Left lung (tissue), 1 donor: ENCODE data around the genes RXYLT1 and GNS.

DNA sequence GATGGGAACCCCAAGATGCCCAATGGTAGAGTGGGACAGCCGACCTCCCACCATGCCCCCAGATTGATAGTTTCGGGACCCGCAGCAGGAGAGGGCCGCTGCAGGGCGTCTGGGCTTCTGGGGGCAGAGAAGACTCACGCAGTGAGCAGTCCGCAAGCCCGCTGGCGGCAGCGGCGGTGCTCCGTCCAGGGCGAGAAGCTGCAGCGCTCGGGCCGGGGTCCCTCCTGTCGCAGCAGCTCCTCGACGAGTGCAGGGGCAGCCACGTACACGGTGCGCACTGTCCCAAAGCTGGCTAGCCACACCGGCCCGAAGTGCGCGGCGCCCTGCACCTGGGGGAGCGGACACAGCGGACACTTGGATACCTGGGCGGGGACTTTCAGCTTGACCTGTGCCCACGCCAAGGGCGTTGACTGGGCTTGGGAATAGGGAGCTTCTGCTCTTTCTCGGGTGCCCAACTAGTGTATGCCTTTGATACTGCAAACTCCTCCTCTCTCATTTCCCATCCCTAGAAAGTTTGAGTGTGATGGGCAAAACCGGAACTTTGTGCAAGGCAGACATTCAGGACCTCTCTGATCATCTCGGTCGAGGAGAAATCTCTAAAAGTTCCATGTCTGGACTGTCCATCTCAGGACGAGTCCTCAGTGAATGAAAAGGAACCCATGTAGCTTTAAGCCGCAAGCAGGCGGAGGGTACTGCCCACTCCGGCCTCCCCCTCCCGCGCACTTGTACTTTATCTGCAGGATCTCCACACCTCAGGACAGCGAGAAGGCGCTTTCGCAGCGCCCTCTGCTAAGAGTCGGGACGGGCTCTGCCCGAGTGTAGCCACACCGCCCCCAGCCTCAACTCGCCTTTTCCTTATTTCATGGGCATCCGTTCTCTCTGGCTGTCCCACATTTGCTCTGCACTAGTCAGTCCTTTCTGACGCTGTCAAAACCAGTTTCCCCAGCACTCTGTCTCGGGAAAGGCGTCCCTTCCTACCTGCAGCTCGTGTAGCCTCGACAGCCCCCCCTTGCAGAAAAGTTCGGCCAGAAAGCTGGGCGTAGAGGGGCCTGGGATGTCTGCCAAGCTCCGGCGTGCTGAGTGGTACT is 665 bp downstream of the CYP27B1 start:
- PRO-cap: bidirectional peak, plus-strand start at position 760 of the sequence, minus-strand start at position 489 of the sequence; unidirectional peak, minus-strand start at position 851 of the sequence

GRCh38 chr12:57771414-57771970 is 413 bp downstream of the METTL1 start:
- PRO-cap: bidirectional peak, plus-strand start at chr12:57771887, minus-strand start at chr12:57771727

- PRO-cap: no peak
Observed at GRCh38 chr12:57821785-57822469, 3.4 kb upstream of the AVIL start.

GRCh38 chr12:57824762-57825919 is 6.6 kb upstream of the AVIL start:
- PRO-cap: no peak

DNA sequence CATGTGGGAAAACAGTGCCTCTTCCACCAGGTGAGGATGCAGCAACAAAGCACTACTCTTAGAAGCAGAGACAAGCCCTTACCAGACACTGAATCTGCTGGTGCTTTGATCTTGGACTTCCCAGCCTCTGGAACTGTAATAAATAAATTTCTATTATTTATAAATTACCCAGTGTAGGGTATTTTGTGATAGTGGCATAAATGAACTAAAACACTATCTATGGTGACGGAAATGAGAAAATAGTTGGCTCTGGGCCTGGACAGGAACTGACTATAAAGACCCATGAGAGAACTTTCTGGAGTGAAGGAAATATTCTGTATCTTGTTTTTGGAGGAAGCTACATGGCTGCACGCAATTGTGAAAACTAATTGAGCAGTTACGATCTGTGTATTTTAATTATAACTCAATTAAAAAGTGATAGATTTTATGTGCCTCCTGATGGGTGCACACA is 12.0 kb upstream of the ATP23 start:
- PRO-cap: no peak

- PRO-cap: no peak
Observed at GRCh38 chr12:58034744-58035205, 93.4 kb downstream of the ATP23 start.

DNA sequence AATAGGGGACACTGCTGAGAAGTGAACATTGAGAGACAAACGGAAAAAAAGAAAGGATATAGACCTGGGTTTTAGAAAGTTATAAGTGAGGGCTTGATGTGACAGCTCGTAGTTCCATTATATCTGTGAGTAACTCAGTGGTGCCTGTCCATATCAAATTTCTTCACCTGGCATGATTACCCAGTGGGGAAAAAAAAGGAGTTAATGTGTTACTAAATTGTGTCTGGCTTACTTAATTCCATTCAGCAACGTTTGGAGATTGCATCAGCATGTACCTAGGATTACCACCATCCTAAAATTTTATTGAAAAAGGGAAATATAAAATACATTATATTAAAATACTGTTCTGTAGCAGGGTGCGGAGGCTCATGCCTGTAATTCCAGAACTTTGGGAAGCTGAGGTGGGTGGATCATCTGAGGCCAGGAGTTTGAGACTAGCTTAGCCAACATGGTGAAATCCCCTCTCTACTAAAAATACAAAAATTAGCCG is 1249.9 kb downstream of the SLC16A7 start:
- PRO-cap: no peak

DNA sequence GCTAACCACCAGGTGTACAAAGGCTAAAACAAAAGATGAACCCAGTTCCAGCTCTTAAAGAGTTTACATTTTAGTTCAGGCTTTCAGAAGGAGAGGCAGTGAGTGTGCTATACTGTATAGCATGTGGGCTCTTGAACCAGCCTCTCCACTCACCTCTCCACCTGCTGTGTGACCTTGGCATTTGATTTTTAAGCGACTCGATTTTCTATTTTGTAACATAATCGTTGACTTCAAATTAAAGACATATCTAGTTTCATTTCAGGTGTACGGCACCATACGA is 938 bp upstream of the USP15 start:
- PRO-cap: unidirectional peak, plus-strand start at position 86 of the sequence

DNA sequence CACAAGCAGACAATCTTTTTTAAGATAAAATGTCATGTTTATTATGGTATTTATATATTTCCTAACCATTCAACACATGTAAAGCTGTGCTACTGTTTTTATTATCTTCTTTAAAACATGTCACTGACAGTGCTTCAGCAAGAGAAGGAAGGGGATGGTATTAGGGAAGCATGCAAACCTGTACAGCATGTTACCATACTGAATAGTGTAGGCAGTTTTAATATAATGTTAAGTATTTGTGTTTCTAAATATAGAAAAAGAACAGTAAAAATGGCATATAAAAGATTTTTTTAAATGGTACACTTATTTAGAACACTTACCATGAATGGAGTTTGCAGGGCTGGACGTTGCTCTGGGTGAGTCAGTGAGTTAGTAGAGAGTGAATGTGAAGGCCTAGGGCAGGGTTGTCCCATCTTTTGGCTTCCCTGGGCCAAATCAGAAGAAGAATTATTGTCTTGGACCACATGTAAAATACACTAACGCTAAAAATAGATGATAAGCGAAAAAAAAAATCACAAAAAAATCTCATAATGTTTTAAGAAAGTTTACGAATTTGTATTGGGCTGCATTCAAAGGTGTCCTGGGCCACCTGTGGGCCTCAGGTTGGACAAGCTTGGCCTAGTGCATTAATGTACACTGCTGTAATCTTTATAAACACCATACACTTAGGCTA is 17.1 kb downstream of the USP15 start:
- PRO-cap: no peak

GRCh38 chr12:62532158-62532669 is 65.6 kb downstream of the MON2 start:
- PRO-cap: no peak

- PRO-cap: no peak
Observed at GRCh38 chr12:62604013-62604441, 137.4 kb downstream of the MON2 start.

DNA sequence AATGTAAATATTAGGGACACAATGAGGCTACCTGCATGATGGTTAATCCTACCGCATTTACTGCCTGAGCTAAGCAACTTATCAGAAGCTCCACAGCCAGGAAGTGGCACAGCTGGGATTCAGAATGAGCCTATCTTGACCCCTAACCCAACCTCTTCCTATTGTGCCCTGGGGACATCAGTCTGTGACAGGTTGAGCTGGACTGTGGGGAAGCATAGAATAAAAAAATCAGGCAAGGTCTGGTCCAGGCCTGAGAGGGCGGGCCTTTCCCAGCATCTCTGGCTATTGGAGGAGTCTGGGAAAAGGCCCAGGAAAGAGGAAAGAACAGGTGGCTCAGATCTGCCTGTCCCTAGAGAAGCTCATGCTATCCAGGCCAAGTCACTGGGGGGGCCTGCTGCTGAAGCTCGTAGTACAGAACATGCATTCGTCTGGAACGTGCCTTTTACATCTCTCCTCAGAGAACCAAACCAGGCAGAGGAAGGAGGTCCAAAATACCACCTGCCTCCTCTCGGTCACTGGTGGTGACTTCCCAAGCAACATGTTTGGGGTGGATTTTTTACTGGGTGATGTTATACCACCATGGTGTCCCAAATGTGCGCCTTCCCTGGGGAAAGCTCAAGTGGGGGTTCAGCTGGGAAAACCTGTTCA is 100.5 kb downstream of the PPM1H start:
- PRO-cap: no peak

- PRO-cap: no peak
Observed at GRCh38 chr12:62850459-62851157, 84.3 kb downstream of the PPM1H start.

- PRO-cap: bidirectional peak, plus-strand start at chr12:63779857, minus-strand start at chr12:63779676; bidirectional peak, plus-strand start at chr12:63780157, minus-strand start at chr12:63780089
Observed at GRCh38 chr12:63779506-63780632, at the start of gene RXYLT1. Gene RXYLT1, plus strand, starts transcription at chr12:63779909.

- PRO-cap: no peak
Observed at GRCh38 chr12:63861991-63863127, 17.9 kb downstream of the SRGAP1 start.

DNA sequence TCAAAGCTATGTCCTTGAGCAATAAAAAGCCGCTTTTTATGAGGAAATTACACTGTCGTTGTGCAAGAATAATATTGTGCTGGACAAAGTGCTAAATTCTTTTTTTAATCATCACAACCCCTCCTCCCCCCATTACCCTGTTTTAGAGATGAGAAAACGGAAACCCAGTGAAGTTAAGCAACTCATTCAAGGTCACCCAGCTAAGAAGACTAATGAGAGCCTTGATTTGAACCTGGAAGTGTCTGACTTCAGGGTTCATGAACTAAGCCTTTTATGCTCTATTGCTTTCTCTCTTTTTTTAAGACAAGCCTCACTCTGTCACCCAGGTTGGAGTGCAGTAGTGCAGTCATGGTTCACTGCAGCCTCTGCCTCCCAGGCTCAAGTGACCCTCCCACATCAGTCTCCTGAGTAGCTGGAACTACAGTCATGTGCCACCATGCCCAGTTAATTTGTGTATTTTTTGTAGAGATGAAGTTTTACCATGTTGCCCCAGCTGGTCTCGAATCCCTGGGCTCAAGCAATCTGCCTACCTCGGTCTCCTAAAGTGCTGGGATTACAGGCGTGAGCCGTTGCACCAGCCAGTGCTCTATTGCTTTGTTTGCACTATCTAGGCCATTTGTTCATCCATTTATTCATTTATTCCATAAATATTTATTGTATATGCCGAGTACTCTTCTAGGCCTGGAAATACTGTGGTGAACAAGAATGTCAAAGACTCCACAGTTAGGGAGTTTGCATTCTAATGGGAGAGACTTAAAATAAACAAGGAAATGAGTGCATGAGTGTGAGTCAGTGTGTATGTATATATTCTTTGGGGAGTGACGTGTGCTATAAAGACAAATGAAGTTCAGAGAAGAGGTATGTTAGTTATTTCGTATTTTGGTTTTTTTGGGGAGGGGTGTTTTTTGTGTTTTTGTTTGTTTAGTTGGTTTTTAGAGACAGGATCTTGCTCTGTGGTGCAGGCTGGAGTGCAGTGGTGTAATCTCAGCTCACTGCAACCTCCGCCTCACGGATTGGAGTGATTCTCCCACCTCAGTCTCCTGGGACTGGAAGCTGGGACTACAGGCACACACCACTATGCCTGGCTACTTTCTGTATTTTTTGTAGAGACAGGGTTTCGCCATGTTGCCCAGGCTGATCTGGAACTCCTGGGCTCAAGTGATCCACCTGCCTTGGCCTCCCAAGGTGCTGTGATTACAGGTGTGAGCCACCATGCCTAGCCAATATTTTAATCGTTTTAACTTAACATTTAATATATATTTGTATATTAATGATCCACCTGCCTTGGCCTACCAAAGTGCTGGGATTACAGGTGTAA is 74.1 kb downstream of the SRGAP1 start:
- PRO-cap: no peak

DNA sequence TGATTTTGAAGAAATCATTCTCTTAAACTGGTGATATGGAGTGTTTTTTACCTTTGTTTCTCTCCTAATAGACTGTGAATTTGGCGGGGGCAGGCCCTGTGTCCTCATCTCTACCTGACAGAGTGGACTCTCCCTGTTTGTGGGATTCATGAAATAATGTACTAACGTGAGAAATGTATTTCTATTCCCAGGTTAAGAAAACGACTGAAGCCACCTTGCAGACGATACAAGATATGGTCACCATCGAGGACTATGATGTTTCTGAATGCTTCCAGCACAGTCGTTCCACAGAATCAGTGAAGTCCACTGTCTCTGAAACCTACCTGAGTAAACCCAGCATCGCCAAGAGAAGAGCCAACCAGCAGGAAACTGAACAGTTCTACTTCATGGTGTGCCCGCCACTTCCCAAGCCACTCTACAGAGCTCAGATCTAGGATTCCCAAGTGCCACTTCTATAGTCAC is 143.3 kb downstream of the KICS2 start:
- PRO-cap: no peak

GRCh38 chr12:64459034-64459970 is 7.4 kb downstream of the TBK1 start:
- PRO-cap: no peak

GRCh38 chr12:64759288-64760005 is at the start of gene GNS:
Gene GNS, minus strand, starts transcription at chr12:64759406.
- PRO-cap: bidirectional peak, plus-strand start at chr12:64759667, minus-strand start at chr12:64759406

DNA sequence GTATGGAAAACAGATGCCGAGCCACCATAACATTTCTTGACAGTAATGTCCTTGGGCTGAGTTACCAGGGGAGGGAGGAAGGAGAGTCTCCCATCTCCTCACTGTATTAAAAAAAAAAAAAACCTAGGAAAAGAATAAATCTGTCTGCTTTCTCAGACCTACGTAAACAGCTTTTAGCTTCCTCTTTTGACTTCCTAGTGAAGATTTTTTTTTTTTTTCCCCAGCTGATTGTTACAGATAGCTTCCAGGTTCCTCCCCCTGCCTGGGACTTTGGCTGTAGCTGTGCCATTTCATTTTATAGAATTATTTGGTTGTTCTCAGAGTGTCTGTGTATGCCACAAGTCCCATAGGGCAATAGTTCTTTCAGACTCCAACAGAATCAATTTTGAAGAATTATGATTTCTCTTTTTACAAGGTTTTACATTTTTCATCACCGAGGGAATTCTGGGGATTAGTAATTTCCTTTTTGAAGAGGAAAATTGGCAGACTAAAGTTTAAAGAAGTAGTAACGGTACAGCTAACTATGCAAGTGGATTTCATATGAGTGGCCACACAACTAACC is 23.1 kb upstream of the GNS start:
- PRO-cap: no peak